CD14-positive monocyte (primary cell): ENCODE measurements around a stretch of chr5.

- CAGE, long polyA plus RNA, result no peak
Measured at GRCh38 chr5:131069343-131069588, 95.8 kb downstream of the HINT1 start.

- CAGE, long polyA plus RNA, result no peak
Measured at GRCh38 chr5:131266430-131266704, 2.5 kb downstream of the CDC42SE2 start.

- CAGE, long polyA plus RNA, result no peak
Measured at GRCh38 chr5:131382211-131382781, 118.4 kb downstream of the CDC42SE2 start.

DNA sequence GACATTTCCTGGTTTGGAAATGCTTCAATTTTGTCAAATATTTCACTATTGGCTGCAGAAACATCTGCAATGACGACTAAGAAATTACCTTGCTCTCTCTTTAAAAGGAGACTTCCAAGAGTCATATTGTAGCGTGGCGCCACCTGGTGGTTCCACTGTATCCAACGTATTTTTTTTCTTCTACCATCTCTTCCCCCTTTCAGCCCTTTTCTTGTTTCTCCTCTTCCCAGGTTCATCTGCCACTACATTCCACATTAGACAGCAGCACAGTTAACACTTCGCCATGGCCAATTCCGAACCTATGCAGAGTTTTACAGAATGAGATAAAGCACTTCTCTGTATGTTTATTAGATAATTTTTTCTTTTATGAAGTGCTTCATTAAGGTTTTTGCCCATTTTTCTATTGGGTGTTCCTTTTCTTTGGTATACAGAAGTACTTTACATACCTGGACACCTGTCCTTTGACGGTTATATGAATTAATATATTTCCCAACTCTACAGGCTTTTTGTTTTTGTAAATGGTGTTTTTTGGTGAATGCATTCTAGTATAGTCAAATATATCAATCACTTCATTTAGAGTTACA lies 153.6 kb downstream of the CDC42SE2 start:
- CAGE, long polyA plus RNA, result no peak

DNA sequence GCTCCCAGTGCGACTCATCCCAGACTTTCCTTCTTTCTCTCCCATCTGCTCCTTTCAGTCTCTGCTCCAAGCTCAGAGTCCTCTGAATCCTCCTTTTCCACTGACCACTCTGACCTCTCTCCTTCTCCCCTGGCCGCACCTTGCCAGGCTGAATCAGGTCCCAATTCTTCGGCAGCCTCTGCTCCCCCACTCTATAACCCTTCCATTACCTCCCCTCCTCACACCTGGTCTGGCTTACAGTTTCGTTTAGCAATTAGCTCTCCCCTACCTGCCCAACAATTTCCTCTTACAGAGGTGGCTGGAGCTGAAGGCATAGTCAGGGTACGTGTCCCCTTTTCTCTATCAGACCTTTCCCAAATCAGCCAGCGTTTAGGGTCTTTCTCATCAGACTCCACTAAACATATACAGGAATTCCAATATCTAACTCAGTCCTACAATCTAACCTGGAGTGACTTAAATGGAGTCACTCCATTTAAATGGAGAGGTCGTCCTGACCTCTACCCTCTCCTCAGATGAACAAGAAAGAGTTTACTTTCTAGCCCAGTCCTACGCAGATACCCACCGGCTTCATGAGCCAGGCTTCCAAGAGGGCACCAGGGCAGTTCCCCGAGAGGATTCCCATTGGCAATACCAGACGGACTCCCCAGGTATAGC lies 61.9 kb downstream of the RAPGEF6 start:
- CAGE, long polyA plus RNA, result no peak

GRCh38 chr5:131789539-131790280 lies 7.1 kb downstream of the FNIP1 start:
- CAGE, long polyA plus RNA, result no peak

DNA sequence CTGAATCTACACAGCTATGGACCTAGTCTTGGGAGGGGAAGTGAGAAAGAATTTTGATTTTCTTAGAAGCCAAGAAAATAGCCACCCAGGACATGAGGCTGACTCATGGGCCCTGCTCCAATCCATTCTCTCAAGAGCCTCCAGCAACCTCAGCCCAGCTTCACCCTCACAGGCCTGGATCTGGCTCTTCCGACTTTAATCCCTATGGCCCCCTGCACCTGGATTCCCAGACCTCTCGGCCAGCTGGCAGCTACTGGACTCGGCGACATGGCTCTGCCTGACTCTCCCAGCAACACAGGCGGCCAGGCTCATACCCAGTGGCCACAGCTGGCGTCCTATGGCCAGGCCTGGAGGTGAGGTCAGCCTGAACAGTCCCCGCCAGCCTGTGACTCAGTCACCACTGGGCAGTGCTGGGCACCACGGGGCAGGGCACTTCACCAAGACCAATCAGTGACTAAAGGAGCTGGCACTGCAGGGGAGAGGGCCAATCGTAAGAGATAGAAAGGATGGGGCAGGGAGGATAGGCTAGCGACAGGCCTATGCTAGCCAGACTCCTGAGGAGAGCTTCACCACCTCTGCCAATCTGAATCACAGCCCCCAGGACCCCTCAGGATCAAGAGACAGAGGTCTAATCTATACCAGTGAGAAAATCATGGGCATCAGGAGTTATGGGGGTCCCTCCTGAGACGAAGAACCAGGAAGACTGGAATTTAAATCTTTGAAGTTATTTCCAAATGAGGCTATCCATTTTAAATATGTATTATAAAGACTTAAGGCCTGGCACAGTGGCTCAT lies 6.1 kb upstream of the PDLIM4 start:
- CAGE, long polyA plus RNA, result no peak

- CAGE, long polyA plus RNA, result no peak
Measured at GRCh38 chr5:132259934-132260662, 2.6 kb downstream of the PDLIM4 start.

- CAGE, long polyA plus RNA, result no peak
Measured at GRCh38 chr5:132260671-132261205, 3.2 kb downstream of the PDLIM4 start.

GRCh38 chr5:132300603-132300883 lies 6.3 kb downstream of the SLC22A4 start:
- CAGE, long polyA plus RNA, result no peak

DNA sequence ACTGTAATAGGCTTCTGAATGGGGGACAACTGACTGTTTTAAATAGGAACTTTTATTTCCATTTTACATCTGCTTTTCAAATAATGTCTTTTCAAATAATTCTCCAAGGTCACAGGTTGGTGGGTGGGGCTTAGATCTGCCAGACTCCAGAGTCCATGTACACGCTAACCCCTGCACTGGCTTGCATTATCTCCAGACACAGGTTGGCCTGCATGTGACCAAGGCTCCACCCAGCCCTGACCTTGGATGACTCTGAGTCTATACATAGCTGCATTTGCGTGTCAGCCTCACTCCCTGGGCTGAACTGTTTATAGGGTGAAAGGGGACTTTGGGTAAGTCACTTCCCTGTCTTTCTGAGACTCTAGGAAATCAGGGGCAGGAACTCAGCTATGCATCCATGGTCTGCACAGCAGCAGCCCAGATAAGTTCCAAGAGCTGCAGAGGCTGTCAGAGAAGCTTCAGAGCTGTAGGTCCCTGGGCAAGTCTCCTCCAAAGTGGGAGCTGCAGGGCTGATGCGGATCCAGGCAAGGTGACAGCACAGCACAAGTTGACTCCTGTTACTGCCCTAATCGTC lies 53.2 kb downstream of the SLC22A5 start:
- CAGE, long polyA plus RNA, result no peak

GRCh38 chr5:132440209-132440873 lies 50.2 kb downstream of the IRF1 start:
- CAGE, long polyA plus RNA, result no peak

GRCh38 chr5:132472807-132473832 lies 17.5 kb downstream of the IRF1 start:
- CAGE, long polyA plus RNA, result no peak

DNA sequence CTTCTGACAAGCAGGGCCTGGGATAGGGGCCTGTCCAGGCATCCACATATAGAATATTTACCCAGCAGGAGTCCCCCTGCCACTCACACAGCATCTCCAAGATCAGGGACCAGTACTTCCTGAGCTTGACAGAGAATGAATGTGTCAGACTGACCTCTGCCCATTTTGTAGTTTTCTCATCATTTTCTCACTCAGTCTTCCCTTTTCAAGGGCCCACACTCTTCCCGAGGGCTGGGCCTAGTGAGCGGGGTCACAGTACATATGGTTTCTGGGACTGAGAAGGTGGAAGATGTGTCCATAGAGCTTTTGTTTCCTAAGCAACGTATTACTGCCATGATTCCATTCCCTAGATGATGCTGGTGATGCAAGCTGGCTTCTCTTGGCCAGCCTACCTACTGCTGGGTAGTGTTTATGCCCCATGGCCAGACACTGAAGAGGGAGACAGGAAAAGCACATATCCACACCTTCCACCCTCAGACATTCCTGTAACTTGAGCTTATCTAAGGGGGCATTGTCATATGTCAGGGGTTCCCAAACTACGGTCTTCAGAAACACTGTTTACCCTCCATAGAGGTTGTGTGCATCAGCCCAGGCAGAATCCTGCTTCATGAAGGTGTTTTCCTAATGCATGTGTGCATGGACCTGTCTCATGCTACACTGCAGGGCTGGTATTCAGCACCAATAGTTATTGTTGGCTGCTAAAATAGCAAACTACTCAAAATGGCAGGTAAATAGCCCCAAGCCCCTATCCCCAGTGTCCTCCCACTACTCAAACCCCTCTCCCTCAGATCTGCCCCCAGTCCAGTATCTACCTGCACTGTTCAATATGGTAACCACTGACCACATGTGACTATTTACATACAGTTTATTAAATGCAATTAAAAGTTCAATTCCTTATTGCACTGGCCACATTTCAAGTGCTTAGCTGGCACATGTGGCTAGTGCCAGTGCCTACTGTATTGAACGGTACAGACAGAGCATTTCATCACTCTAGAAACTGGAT lies 9.5 kb downstream of the IRF1 start:
- CAGE, long polyA plus RNA, result no peak

DNA sequence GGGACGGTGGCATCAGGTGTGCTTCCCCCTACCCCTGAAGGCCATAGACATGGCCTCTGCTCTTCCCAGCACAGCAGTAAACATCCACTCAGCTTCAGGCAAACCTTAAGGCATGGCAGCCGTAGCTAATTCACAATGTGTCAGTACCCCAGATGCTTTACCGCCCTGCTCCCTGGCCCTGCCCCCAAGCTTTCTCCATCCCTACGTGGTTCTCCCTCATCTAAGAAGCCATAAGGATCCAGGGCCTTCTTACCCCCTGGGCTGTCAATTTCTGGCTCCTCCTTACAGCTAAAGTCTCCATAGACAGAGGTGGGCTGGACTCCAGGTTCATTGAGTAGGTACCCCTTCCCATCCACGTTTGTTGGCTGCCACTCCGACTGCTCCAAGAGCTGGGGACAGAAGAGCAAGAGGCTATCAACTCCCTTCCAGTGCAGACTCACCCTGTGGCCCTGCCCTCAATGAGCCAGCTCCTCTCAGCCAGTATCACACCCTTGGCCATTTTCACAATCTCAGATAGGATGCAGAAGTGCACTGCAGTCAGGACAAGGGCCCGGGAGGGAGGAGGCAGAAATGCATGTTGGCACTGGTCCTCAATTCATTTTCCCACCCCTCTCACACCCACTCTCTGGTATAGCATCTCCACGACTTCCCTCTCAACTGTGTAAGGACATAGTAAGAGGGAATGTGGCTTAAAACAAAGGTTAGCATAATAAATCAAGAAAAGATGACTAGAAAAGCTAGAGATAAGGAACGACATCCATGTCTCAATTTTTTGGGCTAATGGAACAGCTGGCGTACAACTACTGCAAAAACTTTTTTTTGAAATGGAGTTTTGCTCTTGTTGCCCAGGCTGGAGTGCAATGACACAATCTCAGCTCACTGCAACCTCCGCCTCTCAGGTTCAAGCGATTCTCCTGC lies 6.2 kb downstream of the IRF1 start:
- CAGE, long polyA plus RNA, result no peak

- CAGE, long polyA plus RNA, result no peak
Measured at GRCh38 chr5:132556464-132556679, 405 bp upstream of the RAD50 start.

GRCh38 chr5:132677175-132677663 lies 3.4 kb downstream of the IL4 start:
- CAGE, long polyA plus RNA, result no peak

DNA sequence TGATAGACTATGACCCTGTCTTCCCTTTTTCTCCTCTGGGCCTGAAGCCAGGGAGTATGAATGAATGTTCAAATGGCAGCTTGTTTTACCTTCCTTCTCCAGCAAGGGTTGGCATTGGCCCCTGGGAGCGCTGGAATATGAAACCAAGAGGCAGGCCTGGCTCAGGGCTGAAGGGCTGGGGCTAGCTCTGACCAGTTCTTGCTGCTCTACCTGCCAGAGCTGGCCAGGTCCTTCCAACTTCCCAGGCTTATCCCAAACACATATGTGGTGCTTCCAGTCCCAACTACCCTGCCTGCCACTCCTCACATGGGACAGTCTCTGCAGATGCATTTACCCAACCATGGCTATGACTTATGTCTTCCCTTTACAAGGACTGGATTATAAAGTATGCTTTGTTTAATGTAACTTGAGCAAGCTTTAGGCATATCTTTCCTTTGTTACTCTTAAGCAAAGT lies 6.0 kb downstream of the CCNI2 start:
- CAGE, long polyA plus RNA, result no peak

DNA sequence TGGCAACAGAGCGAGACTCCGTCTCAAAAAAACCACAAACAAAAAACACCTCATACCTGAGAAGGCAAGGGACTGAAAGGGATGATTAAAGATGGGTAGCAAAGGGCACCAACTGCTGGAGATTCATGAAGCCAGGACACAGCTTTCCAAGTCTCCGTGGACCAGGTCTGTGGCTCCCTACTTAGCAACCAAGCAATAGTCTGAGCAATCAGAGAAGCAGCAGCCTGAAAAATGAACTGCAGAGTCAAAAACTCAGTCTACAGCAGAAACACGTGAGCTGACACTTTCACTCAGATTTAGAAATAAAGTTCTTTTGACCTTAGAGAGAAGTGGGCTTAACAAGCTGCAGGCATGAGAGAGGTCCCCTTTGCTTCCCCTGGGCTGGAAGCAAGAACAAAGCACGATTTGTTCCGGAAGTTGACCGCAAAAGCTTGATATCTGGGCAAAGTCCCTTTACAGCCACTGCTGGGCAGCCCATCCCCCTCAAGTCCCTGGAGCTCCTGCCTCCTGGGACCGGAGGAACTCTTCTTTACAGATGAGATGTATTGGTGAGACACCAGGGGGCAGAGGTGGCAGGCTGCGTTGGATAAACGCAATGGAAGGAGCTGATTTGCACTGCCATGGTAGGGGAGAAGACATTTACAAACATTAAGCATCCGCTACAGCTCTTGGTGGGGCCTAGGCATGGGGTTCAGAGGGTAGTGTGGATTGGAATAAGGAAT lies 5.9 kb upstream of the SOWAHA start:
- CAGE, long polyA plus RNA, result no peak

- CAGE, long polyA plus RNA, result no peak
Measured at GRCh38 chr5:132831458-132831895, 1.0 kb upstream of the SHROOM1 start.